Colic lymph node (tissue), 1 donor: ENCODE data around the gene RAI14.

- PRO-cap, result no peak
Measured at GRCh38 chr5:32505128-32505710, 60.7 kb upstream of the ZFR start.

- PRO-cap, result no peak
Measured at GRCh38 chr5:32712727-32713288, 1.7 kb downstream of the NPR3 start.

GRCh38 chr5:32912995-32913575 is 202.0 kb downstream of the NPR3 start:
- PRO-cap, result no peak

DNA sequence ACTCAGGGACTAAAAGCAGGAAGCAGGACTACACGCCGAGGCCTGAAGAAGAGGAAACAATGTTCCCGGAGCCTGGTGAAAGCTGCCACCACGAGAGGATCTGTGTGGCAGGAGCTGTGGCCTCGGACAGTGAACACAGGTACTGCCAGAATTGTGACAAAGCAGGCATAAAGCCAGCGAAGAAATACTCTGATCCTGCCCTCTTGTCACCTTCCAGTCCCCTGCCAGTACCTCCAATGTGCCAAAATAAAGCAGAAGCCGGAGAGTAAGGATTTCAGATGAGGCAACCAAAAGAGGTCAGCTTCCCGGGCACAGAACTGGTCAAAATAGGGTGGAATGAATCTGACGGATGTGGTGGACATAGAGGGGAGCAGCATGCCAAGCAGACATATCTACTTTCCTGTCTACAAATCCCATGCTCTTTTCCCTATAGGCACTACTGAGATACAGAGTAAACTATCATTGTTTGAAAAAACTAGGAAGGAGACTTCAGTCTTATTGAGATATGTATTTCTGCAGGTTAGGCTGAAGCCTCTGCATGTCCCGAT is 211.5 kb upstream of the TARS1 start:
- PRO-cap, result no peak

- PRO-cap, result no peak
Measured at GRCh38 chr5:33459647-33460052, 18.9 kb downstream of the TARS1 start.

GRCh38 chr5:33812727-33813183 is 79.0 kb downstream of the ADAMTS12 start:
- PRO-cap, result no peak

- PRO-cap, result no peak
Measured at GRCh38 chr5:34189234-34190241, 146.5 kb upstream of the C1QTNF3 start.

DNA sequence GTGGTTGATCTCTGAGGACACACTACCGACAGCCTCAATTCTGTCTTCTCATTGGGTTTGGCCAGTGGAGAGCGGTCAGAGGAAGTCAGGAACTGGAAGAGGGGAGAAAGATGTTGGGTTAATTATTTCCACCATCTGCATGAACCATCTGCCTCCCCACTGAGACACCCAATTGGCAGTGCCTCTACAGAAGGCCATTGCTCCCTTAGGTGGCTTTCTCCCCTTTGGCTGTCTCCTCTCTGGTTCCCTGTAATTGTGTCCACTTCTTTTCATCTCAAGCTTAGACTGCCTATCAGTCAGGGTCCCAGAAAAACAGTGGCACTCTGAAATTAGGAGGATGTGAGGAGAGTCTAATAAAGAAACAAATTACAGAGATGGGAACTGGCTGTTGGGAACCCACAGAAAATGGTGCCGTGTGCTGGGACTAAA is 154.2 kb upstream of the RAI14 start:
- PRO-cap, result no peak

- PRO-cap, result no peak
Measured at GRCh38 chr5:34511028-34511535, 145.0 kb upstream of the RAI14 start.

DNA sequence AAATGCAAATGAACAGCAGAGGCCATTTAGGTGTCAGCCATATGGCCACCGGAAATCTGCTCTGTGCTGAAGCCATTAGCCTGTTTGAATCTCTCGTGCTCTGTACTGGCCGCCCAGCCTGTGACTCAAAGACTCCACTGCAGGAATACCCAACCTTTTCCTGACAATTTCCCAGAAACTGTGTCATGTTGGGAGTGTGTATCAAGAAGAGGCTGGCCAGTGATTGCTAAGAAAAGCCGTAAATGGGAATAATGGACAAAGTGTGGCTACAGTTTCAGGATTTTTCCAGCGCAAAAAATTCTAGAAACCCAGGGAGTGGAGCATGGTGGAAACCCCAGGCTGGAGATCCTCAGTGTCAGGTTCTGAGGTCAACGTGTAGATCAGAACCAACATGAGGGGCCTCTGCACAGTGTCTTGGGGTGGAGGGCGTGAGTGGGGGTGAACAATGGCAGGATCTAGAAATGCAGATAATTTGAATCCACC is 35.8 kb upstream of the RAI14 start:
- PRO-cap, result no peak

DNA sequence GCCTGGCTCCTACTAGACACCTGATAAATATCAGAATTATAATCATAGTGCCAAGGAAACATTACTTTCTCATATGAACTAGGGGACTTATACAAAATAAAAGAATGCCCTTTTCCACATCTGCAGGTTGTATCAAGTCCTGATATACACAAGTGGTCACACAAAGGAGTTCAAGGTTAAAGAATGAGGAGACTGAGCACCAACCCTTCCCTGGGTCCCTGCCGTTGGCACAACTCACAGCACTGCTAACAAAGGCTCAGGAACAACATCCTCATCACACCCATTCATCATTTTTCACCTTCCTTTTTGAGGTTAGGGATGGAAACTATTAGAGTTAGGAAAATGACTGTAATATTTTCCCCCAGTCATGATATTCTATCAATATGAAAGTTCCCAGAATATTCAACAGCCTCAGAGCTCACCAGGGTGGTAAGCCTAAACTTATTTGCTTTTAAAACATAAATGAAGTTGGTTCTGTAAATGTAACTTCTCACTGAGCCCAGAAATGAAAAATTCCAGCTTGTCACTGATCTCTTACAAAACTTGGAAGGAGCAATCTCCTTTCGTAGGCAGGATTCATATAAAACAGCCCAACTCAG is 34.4 kb upstream of the RAI14 start:
- PRO-cap, result no peak

DNA sequence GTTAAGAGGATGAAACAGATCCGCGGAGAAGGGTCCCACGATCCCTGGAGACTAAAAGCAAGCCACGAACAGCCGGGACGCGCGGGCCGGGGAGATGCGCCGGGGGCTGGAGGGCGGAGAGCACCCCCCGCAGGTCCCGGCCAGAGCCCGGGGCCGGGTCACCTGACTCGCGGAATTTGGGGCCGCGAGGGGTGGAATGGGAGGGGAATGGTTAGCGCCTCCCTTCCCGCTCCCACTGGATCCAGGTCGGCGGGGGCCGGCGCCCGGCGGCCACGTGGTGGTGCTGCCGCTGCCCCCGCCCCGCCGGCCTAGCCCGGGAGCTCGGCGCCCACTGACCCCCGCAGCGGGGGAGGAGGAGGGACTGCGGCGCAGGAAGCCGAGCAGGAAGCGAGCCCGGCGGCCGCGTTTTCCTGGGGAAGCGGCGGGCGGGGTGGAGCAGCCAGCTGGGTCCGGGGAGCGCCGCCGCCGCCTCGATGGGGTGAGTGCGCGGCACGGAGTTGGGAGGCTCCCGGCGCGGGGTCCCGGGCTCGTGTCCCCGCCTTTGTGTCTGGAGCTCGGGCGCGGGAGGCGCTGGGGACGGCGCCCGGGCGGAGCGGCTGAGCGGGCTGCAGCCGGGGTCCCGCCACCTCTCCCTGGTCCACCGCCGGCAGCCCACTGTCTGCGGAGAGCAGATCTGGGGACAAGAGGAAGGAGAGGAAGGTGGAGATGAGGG is at the start of gene RAI14:
TSS of gene RAI14 (plus strand) at position 331 of the 712 bp plus-strand sequence.
- PRO-cap, result bidirectional peak, plus-strand start at position 341 of the sequence, minus-strand start at position 149 of the sequence

GRCh38 chr5:34930420-34930781 is 1.0 kb downstream of the DNAJC21 start:
- PRO-cap, result no peak

- PRO-cap, result no peak
Measured at GRCh38 chr5:35134152-35134699, 86.5 kb upstream of the AGXT2 start.

GRCh38 chr5:35229188-35230165 is 810 bp downstream of the PRLR start:
- PRO-cap, result no peak

DNA sequence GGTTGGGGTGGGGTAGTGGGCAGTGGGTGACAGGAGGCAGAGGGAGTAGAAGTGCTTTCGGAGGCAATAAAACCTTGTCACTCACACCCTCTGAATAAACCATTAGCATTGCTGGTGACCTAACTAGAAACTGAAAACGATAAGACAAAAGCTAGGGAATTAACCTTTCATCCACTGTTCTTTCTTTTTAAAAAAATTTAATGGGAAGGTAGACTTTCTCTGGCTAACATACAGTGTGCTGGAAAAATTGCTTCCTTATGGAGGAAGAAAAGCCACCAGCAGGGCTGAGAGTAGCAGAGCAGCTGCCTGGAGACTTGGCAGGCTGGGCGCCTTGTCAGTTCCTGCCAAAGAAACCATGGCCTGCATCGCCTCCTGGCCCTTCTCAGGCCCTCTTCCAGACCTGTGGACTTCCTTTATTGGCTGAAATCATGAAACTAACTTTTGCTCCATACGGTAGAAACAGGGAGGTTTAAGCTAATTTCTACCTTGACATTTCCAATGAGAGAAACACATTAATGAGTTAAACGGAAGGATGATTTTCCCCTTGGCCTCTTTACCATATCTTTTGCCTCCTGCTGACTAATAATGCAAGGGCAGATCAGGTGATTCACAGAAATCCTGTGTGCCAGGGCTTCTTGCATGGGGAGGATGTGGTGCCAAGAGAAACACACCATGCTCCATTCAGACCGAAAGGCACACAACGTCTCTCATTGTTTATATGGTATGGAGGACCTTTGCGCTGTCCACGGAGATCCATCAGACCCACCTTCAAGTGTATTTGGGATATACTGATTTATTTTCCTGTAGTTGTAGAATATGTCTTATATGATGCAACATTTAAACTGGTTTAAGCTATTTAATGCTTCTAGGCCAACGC is 17.2 kb upstream of the PRLR start:
- PRO-cap, result no peak

DNA sequence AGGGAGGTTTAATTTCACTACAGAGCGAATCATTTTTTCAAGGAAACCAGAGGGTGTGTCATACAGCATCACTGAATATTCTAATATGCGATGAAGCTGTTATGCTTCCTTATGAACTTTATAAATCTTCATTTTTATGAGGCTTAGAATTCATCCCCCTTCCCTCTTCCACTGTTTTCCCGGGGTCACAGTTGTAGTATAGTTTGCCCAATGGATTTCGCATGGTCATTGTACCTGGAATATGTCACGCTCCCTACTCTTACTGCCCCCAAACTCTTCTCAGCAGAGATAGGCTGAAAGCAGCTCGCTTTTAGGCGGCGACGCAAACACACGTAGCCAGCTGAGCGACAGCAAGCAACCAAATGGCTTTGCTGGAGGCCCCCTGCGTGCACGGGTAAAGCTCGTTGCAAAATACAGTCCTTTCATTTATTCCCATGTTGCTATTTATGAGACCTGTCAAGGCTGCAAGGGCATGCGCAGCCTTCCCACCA is 788 bp downstream of the LMBRD2 start:
- PRO-cap, result no peak

GRCh38 chr5:36300479-36301071 is 1.1 kb downstream of the RANBP3L start:
- PRO-cap, result no peak

GRCh38 chr5:36606017-36606258 is 468 bp upstream of the SLC1A3 start:
- PRO-cap, result no peak

- PRO-cap, result no peak
Measured at GRCh38 chr5:36607906-36608625, 1.7 kb downstream of the SLC1A3 start.